Epithelial cell of proximal tubule (primary cell): Measurements from ENCODE around the gene RTP2.

DNA sequence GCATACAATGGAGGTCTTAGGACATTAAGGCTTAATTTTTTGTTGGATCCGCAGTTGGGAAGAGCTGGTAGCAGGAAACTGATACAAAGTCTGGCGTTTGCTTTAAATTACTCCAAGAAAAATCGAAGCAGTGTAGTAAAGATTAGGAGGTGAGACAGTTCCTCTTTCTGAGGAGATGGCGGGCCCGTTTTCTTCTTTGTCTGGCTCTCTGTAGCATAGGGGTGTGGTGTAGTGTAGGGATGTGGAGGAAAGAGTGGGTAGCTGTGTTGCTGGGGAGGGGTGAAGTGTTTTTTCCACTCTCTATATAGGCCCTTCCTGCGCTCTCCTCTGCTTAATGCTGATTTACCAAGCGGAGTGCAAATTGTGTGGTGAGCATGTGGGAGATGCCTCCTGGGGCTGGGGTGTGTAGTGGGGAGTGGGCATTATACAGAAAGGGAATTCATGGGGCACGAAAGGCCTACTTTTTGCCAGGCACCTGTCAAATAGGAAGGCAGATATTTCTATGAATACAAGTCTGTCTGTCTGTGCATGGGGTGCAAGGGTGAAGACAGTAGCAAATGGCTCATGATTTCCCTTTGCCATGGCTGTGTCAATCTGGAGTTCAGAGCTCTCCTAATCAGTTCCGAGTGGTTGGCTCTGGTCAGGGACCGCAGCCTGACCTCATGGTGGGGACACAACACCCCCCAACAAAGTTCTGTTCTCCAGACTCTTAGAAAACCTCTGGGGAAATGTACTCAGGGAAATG lies 95.0 kb downstream of the ST6GAL1 start:
- RAMPAGE, long total RNA: no peak
- RRBS: no CpG with 5 or more reads among the region's 10 CpGs

DNA sequence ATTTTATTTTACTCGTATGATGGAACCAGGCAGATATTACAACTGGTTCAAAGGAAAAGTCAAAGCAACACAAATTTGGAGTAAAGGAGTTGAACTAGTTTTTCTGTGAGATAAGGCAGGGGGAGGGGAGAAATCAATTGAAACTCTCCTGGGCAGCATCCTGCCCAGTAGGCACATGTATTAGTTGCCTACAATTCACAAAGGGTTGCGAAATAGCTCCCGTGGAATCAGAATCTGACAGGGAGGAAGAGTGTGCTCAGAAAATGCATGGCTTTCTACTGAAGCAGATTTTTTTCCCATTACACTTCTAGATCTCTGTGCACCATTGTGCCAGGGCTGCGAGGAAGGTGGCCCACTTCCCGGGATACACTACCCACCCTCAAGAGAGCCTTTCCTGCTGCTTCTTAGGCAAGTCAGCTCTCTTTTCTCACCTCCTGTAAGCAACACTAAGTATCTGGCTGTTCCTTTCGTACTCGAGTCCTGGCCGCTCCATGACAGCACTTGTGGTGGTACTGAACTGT lies 75.0 kb downstream of the RPL39L start:
- RAMPAGE, long total RNA: no peak
- RRBS: no CpG with 5 or more reads among the region's 8 CpGs

GRCh38 chr3:187078570-187079086 lies 60.7 kb downstream of the RPL39L start:
- RAMPAGE, long total RNA: no peak
- RRBS: no CpG with 5 or more reads among the region's 2 CpGs

DNA sequence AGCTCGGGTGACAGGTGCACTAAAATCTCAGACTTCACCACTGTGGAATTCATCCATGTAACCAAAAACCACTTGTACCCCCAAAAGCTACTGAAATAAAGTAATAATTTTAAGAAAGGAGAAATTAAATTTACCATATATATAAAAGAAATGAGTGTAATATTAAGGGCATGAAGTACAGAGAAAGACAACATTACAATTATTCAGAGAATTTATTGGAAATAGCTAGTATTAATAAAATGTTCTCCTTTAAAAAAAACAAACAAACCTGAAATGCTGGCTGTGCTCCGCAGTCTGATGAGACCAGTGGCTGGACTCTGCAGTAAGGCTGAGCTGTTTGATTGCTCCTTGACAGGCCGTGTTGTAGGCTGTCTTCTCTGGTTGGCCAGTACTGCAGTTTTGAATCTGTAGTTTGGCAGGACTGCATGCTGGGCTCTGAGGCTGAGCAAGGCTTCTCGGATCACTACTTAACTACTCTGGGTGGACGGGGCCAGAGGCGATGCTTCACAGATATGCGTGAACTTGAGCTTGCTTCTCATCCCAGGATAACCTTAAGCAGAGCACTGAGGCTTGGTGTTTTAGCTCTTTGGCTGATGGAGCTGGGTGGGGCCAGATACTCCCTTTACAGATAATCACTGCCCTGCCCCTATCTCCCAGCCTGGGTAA lies 38.3 kb downstream of the RPL39L start:
- RAMPAGE, long total RNA: no peak
- RRBS: no CpG with 5 or more reads among the region's 7 CpGs

GRCh38 chr3:187702274-187702735 lies at the start of gene RTP2:
Gene RTP2 (minus strand): TSS chr3:187702557.
- RAMPAGE, long total RNA: no peak
- RRBS: no CpG with 5 or more reads among the region's 3 CpGs

GRCh38 chr3:187713558-187714040 lies 11.2 kb upstream of the RTP2 start:
- RAMPAGE, long total RNA: no peak
- RRBS: no CpG with 5 or more reads among the region's 2 CpGs

DNA sequence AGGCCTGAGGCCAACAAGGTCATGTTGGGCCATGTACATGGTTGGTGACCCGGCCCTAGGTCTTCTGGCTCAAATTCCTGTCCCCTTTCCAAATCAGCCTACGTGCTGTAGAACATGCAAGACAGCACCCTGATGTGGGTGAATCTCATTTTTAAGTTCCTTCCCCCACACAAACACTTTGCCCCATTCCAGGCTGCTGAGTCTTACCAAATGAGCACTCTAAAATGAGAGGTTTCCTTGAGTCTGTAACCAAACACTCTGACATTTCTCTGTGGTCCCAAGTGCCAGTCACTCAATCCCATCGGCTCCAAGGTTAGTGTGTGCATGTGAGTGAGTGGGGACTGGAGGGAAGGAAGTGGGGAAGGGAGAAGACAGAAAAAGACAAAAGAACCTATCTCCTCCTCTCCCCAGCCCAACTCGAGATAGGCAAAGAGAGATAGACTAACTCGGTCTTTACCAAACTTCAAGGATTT lies 9.3 kb downstream of the BCL6 start:
- RAMPAGE, long total RNA: no peak
- RRBS: no CpG with 5 or more reads among the region's 5 CpGs

DNA sequence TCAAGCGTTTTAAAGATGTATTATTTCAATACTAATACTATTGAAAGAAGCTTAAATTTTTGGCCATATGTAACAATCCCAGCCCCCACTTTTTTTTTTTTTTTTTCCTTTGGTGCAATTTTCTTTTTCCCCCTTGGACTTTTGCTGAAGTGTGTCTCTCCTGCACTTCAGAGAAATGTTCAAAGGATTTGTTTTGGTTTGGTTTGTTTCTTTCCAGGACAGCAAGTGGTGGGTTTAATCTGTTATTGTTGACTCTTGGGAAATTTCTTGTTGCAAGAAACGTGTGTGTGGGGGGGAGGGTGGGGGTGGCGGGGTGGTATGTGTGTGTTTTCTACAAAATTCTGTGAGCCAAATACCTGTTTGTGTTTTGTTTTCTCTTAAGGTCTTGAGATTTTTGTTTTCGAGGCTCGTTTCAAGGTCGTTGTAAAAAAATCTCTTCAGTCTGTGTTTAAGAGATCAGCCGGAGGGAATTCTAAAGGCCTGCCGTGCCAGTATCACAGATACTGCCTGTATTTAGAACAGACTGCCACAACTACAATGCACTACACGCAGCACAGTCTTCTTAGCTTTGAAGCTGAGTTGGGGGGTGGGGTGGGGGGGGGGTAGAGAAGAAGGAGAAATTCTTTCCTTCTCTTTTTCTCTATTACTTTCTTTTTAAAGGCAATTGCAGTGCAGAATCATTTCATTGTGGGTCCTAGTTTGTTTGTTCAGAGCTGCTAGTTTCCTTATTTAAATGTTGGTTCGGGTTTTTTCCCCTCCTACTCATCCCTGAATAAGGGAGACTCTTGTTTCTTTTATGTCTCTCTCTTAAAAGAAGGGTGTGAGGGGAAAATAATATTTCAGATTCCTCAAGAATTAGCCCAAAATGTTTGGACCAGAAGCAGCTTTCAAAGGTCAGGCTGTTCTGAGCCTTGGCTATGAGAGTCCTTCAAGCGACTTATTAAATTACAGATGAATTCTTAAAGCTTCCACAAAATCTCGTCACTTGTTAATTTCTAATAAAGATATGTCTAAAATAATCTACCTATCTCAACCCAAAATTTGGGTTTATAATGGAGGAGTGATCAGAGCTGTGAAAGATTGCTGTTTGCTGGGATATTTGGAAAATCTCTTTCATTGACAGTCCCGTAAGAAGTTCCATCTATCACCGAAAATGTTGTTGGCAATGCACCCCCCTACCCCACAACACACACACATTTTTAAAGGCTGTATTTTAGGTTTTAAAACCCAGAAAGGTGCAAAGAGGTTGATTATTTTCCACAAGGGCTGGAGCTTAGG lies 1.5 kb upstream of the BCL6 start:
- RAMPAGE, long total RNA: no peak
- RRBS: no CpG with 5 or more reads among the region's 14 CpGs

DNA sequence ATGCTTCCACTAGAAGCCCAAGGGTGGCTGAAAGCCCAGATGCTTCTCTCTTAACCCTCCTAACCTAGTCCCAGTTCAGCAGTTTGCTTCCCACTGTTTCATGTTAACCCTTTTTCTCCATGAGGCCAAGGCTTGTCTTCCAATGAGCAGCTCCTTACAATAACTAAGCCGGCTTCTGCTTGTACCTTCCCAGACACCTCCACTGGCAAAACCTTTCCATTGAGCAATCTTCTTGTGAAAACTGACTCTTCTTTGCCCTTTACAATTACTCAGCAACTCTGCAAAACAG lies 198.8 kb upstream of the LPP start:
- RAMPAGE, long total RNA: no peak
- RRBS: no CpG with 5 or more reads among the region's 1 CpG

- RAMPAGE, long total RNA: no peak
- RRBS: no CpG with 5 or more reads among the region's 8 CpGs
Measured at GRCh38 chr3:188000251-188001104, 153.5 kb upstream of the LPP start.

GRCh38 chr3:188042860-188043071 lies 111.2 kb upstream of the LPP start:
- RAMPAGE, long total RNA: no peak
- RRBS: no CpG with 5 or more reads among the region's 1 CpG

- RAMPAGE, long total RNA: no peak
- RRBS: no CpG with 5 or more reads among the region's 10 CpGs
Measured at GRCh38 chr3:188154703-188155414, 902 bp downstream of the LPP start.

GRCh38 chr3:188172057-188172535 lies 18.1 kb downstream of the LPP start:
- RAMPAGE, long total RNA: no peak
- RRBS: no CpG with 5 or more reads among the region's 3 CpGs

- RAMPAGE, long total RNA: no peak
- RRBS: no CpG with 5 or more reads among the region's 9 CpGs
Measured at GRCh38 chr3:188197228-188197878, 43.4 kb downstream of the LPP start.

- RAMPAGE, long total RNA: no peak
- RRBS: no CpG with 5 or more reads among the region's 9 CpGs
Measured at GRCh38 chr3:188231417-188231871, 77.5 kb downstream of the LPP start.

DNA sequence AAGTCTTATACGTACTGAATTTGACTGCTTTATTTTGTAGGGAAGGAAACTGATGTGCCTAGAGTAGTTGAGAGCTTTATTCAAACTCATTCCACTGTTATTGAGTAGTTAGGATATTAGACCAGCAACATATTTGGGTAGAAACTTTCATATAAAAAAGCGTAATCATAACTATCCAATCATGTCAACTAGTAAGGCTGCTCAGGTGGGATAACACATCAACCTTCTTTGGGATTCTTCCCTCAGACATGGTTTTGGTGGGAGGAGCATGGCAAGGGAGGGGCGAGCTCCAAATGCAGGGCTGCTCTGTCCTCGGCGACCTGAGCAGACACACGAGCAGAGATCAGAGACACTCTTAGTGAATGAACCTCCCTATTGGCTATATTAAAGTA lies 86.5 kb downstream of the LPP start:
- RAMPAGE, long total RNA: no peak
- RRBS: no CpG with 5 or more reads among the region's 6 CpGs

DNA sequence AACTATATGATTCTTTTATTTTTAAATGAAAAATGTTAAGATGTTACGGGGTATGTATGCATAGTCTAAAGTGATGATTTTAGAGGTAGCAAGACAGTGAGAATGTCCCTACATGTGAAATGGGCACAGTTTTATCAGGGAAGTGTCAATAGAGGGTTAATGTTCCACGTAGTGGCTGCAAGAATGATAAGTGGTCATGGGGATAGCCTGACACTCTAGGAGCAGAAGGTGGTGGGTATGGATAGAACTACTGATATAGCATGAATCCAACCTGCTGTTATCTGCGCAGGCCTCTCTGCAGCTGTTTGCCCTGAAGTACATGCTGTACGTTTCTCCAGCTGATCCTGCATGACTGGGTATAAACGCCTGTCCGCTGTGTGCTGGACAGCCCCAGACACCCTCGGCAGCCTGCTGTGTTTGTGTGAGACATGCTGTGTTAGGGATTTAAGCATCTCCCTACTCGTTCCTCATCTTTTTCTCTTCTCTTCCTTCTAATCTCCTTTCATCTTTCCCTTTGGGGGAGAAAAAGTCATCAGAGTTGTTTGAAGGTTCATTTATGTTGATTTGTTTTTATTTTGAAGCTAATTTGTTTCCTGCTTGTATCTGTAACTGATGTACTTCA lies 87.1 kb downstream of the LPP start:
- RAMPAGE, long total RNA: no peak
- RRBS: no CpG with 5 or more reads among the region's 8 CpGs

DNA sequence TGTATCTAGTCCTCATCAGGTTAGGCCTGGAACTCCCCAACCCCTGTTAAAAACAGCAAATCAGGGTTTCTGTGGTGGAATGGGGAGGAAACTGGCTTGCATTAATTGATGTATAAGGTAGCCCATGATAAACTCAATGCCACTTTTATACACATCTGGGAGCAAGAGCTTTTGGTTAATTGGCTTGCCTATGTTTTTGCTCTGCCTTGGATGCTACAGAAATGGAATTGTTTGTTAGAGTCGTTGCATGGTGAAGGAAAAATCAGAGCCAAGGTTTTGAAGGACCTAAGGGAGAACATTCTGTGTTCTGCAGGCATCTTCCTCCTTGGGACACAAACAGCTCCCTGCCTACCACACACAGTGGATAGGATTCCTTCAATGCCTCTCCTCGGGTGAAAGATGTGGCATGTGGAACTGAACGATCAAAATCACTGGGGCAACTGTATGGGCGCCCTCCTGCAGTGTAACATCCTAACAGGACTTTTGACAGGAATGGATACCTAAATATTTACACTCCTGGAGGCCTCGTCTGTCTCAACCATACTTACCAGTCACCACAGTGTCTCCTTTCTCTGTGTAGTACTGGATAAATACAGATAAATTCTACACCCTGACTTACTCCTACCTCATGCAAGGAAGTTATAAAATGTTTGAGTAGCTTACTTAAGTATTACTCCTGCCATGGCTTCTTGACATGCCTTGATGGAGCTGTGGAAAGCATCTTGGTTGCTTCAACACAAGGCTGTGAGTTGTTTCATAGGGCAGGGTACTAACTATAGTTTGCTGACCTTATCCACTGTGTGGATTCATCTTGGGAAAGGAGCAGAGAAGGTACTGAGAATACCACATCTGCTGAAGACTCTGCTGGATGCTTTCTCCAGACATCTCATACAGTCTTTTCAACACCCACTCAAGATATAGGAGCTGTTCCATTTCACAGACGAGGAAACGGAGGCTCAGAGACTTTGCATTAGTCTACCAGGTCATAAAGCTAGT lies 100.7 kb downstream of the LPP start:
- RAMPAGE, long total RNA: no peak
- RRBS: no CpG with 5 or more reads among the region's 7 CpGs

GRCh38 chr3:188295653-188296272 lies 141.8 kb downstream of the LPP start:
- RAMPAGE, long total RNA: no peak
- RRBS: no CpG with 5 or more reads among the region's 7 CpGs

GRCh38 chr3:188421342-188422321 lies 267.7 kb downstream of the LPP start:
- RAMPAGE, long total RNA: no peak
- RRBS: no CpG with 5 or more reads among the region's 8 CpGs